ENCODE data around the gene TRAPPC12.

GRCh38 chr2:3303442-3304080 lies 74.1 kb downstream of the EIPR1 start:
- PRO-cap: unidirectional peak, minus-strand start at chr2:3303702
- RAMPAGE, long total RNA, 3 experiments: no peak in any of the 3 experiments

DNA sequence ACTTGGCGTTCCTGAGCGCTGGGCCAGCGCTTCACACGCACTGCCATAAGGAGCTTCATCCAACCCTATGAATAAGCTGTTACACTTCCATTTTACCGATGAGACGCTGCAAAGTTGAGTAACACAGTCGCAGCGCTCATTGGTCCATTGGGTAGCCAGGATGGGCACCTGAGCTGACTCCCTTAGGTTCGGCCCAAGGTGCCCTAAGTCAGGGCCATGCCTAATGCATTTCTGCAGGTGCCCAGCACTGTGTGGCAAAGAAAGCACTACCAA lies 482 bp upstream of the EIPR1 start:
- PRO-cap: no peak
- RAMPAGE, long total RNA, 3 experiments: no peak in any of the 3 experiments

GRCh38 chr2:3379489-3380700 lies at the start of gene TRAPPC12:
Gene TRAPPC12 (plus strand): TSS chr2:3379694.
- PRO-cap: bidirectional peak, plus-strand start at chr2:3379728, minus-strand start at chr2:3379607; unidirectional peak, minus-strand start at chr2:3380330
- RAMPAGE, long total RNA, 3 experiments: start-site peak on the plus strand in 2 of 3 experiments, at chr2:3379685-3379767 at its widest, 24 to 46 reads per replicate

- PRO-cap: no peak
- RAMPAGE, long total RNA, 3 experiments: no peak in any of the 3 experiments
Measured at GRCh38 chr2:3399812-3400438, 20.4 kb downstream of the TRAPPC12 start.

DNA sequence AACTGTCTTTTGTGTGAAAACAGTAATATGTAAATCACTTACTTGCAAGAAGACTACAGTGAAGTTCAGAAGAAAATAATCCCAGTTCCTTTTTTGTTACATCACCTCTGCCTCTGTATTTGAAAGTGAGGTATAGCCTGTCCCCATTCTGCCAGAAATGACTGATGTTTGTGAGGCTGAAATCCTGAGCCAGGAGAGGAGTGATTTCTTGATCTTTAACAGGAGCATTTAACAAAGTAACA lies 24.2 kb downstream of the TRAPPC12 start:
- PRO-cap: no peak
- RAMPAGE, long total RNA, 3 experiments: no peak in any of the 3 experiments

GRCh38 chr2:3465575-3466500 lies 53.5 kb downstream of the ADI1 start:
- PRO-cap: no peak
- RAMPAGE, long total RNA, 3 experiments: no peak in any of the 3 experiments

DNA sequence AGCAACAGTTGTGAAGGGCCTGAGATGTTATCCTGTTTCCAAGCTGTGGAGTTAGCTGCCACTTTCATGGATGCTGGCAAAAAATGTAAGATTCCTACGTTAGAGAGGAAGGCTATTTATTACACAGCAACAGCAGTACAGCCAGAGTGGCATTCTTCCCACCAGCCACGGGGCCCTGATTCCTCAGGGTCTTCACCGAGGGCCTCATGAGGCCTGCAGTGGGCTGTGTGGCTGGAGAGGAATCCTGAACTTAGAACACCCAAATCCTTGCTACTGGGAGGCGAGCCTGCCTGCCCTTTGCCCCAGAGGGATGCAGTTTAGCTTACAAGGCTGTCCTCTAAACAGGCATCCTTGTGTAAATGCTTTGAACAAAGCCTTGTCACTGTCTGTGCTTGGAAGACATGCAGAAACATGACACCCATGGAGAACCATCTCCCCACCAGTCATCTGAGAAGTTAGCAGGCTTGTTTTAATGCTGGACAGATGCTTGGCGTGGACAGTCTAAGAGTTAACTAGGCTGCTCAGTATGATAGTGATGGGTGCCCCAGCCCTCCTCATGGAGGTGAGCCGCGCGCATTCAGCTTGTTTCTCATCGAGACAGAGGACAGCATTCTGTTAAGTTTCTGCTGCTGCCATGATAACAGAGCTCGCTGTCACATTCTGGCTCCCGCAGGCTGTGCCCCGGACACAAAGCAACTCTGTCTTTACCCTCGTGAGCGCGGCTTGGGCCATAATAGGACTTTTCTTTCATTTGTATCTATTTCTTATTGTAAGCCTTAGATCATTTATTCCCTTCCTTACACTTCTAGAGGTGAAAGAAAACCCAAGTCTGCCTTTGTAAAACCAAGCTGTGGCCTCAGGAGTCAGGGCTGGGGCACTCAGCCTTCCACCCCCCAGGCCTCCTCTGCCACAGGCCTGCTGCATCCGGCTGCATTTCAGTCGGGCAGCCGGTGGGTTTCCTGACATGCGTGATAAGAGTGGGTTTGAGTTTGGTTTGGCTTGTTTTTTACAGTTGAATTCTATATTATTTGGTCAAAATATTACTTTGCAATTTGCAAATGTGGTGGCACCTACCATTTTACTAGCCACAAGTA lies 42.8 kb downstream of the ADI1 start:
- PRO-cap: no peak
- RAMPAGE, long total RNA, 3 experiments: no peak in any of the 3 experiments

DNA sequence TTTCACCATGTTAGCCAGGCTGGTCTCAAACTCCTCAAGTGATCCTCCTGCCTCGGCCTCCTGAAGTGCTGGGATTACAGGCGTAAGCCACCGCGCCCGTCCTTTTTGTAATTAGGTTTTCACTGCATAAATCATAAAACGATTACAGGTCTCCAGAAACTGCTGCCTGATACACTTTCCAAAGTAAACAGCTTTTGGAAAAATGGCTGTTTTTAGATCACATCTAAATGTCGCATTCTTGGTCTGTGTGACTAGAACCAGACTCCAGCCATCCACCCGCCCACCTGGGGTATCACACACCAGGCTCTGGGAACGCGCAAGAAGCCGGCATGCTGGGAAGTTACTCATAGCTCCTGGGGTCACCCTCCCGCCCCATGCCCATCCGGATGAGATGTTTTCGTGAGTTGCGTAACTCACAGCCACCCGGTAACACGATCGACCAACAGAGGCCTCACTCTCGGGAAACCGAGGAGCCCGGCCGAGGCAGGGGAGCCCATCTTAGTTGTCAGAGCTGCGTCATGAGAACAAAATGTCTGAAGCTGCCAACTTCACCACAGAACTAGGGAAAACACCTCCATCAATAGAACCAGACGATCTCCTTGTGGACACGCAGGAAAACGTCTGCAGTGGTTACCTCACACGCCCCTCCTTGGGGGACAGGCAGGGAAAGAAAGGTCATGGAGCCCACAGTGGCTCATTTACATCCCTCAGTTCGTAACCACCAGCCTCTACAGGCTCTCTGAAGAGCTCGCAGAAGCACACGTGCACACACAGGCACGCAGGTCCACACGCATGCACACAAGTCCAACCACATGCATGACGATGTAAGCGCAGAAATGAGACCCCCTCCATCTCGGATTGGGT lies 26.4 kb downstream of the ADI1 start:
- PRO-cap: no peak
- RAMPAGE, long total RNA, 3 experiments: no peak in any of the 3 experiments

DNA sequence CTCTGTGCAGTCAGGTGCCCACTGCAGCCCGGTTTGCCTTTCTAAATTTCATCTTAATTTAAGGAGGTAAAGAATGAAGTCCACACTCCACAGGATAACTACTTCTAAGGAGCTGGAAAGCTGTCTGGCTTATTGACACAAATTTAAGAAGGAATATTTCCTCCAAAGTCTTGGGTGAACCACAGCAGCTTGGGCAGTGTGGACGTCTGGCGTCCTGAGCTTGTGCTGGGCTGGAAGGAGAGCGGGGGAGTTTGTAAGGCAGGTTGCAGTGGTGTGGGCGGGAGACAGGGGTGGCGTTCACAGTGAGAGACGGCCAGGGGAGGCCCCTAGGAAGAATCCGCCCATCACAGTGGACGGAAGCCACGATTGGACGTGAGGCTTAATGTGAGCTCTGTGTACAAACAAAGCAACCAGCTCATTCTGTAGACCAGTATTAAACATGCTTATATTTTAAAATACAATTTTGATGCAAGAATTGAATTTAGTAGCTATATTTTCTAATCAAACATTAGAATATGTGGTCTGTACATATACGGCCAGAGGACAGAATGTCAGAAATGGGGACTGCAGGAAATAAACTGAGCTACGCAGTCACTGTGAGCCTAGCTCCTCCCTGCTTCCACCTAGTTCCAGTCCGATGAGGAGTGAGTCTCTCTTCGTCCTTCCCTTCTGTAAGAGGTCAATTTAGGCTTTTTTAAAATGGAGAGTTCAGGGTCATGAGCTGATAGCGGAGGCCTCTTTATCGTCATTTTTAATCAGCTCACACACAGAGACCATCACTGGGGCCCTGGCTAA lies 25.6 kb downstream of the ADI1 start:
- PRO-cap: no peak
- RAMPAGE, long total RNA, 3 experiments: no peak in any of the 3 experiments

DNA sequence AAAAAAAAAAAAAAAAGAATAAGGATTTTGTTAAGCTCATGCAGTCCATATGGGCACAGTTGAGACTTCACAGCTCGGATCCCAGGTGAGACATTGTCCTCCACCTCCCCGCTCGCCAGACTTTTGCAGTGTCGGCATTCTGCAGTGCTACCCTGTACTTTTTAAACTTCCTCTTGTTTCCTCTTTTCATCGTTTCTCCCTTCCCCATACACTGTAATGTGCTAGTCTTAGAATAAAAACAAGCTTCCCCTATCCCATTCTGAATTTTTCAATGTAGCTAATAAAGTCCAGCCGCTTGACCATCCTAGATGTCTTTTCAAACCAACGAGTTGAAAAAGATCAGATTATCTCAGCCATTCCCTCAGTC lies 524 bp upstream of the ADI1 start:
- PRO-cap: no peak
- RAMPAGE, long total RNA, 3 experiments: no peak in any of the 3 experiments

- PRO-cap: no peak
- RAMPAGE, long total RNA, 3 experiments: no peak in any of the 3 experiments
Measured at GRCh38 chr2:3584988-3586220, 9.5 kb upstream of the COLEC11 start.

DNA sequence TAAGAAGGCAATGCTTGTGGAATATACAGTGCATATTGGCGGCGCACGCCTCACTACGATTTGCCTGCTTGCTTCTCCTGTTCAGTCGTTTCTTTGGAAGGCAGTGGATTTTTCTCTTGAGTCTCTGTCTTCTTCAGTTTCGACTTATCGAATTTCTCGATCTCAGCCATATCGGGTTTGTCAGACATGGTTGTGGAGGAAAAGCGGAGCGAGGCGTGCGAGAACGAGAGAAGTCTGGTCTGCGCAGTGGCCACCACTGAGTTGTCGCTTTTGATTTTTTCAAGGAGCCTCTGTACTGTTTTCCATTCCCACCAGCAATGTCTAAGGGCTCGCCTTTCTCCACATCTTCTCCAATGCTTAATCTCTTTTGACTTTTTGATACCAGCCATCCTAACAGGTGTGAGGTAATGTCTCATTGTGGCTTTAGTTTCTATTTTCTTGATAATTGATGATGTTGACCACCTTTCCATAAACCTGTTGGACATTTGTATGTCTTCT lies 22.6 kb downstream of the COLEC11 start:
- PRO-cap: no peak
- RAMPAGE, long total RNA, 3 experiments: no peak in any of the 3 experiments

- PRO-cap: no peak
- RAMPAGE, long total RNA, 3 experiments: no peak in any of the 3 experiments
Measured at GRCh38 chr2:4135824-4136121, 432.4 kb downstream of the DCDC2C start.

DNA sequence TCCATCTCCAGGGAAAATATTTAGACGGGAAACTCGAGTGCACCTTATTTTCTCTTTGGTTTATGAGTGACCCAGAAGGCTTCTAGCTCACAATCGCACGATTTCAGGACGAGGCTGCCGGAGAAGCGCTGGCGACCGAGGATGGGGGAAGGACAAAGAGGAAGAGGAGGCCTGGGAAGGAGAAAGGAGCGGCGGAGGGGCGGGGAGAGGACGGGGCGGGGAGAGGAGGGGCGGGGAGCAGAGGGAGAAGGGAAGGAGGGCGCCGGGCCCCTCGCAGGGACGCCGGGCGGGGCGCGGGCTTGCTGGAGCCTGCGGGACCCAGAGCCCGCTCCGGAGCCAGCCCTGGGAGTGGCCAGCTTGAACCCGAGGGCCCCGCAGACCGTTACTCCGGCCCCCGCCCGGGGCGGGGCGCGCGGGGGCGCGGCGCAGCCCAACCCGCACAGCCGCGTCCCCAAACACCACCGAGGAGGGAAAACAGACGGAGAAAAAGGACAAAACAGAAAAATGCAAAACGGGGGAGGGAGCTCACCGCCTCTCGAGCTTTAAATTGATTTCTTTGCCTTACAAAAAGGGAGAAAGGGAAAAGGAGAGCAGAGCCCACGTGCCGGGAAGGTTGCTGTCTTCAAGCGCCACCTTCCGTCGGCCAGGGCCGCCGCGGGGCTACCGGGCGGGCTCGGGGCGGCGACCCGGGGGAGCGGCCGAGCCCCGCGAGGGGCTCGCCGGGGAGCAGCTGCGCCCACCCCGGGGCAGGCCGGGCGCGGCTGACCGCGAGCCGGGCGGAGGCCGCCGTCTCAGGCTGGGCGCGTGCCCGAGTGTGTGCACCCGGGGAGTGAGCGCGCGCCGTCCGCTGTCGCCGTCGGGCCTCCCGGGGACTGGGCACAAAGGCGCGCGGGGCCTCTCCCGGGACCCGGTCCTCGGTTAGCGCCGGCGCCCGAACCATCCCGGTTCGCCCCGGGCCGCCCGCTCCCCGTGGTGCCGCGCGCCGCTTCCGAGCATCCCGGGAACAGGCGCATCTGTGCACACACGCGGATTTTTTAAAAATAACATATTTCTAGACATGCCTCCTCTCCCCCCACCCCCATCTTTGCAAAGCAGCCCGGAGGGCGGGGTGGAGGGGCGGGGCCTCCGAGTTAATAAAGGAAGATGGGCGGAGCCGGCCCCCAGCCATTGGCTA lies 653 bp upstream of the SOX11 start:
- PRO-cap: no peak
- RAMPAGE, long total RNA, 3 experiments: no peak in any of the 3 experiments

GRCh38 chr2:5776973-5777612 lies 84.9 kb downstream of the SOX11 start:
- PRO-cap: no peak
- RAMPAGE, long total RNA, 3 experiments: no peak in any of the 3 experiments

DNA sequence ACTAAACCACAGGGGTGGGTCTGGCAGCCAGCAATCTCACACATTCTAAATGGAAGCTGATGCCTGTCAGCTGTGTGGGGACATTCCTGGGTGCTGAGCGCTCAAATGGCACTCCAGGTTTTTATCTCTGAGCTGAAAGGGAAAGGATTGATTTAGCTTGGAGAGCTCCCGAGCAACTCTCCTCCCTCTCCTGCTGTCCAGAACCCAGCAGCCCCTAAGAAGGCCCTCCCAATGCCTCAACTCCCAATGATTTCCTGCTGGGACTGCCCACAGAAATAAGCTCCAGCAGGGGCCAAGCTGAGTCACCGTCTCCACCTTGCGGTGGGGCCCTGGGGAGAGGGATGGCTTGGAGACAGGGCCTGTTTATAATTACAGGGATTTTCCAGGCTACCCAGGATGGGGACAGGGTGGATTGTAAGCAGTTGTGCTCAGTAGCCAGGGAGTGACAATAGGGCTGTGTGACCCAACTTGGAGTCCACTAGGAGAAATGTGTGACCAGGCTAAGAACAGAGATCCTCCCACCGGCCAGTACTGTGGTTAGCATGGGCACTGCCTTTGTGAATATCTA lies 223.1 kb downstream of the SOX11 start:
- PRO-cap: no peak
- RAMPAGE, long total RNA, 3 experiments: no peak in any of the 3 experiments

DNA sequence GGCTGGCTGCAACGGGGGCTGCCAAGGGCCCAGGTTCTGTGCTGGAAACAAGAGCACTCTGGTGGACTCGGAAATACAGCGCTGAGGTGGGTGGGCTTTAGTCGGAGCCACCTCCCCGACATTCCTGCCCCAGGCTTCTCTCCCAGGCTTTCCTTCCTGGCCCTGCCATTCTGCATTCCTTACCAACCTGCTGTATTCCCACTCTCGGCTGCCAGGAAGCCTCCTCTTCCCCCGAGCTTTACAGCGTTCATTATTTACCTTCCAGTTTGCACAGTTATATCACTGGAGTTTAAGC lies 246.3 kb downstream of the SOX11 start:
- PRO-cap: no peak
- RAMPAGE, long total RNA, 3 experiments: no peak in any of the 3 experiments

GRCh38 chr2:6345399-6345996 lies 520.2 kb downstream of the CMPK2 start:
- PRO-cap: no peak
- RAMPAGE, long total RNA, 3 experiments: no peak in any of the 3 experiments

GRCh38 chr2:6820868-6821164 lies 44.9 kb downstream of the CMPK2 start:
- PRO-cap: no peak
- RAMPAGE, long total RNA, 3 experiments: no peak in any of the 3 experiments

DNA sequence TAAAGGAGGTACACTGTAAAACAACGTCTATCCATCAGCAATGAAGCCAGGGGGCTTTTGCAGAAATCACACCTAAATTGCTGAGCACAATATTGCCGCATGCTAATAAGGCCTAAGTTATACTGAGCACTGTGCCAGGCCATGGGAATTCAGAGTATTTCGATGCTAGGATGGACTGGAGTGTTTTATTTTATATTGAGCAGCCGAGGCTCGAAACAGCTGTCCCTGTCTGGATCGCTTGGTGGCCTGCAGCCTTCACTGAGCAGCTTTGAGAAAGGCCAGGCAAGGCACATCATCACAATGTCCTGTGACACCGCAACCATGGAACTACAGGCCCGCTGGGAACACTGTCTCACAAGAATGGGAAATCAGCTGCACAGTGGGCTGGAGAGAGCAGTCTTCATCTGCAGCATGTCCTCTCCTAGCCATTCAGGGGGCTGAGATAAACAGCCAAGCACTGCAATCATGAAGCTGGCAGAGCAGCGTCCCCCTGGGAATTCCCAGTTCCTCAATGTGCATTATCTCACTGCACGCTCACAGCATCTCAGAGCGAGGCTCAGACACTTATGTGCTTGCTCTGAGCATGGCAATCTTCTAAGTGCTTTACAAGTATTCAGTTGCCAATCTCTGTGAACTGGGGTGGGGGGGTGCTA lies 2.0 kb downstream of the CMPK2 start:
- PRO-cap: no peak
- RAMPAGE, long total RNA, 3 experiments: no peak in any of the 3 experiments